AG04449 (cell line): ENCODE results near the genes SUMF1 and EDEM1.

DNA sequence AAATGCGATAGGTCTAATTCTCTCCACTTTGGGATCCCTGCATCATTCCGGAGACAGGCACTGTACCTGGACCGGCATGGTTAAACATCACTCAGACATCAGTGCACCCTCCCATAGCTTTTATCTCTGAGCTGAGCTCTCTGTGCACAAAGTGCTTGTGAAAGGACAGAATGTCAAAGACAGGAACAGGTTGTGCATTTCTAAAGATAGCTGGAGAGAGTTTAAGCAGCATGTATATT, 65.4 kb upstream of the CHL1 start:
- RRBS = no CpG with 5 or more reads among the region's 3 CpGs

- RRBS = no CpG with 5 or more reads among the region's 5 CpGs
Observed at GRCh38 chr3:212452-212942, 15.9 kb downstream of the CHL1 start.

- RRBS = no CpG with 5 or more reads among the region's 3 CpGs
Observed at GRCh38 chr3:232771-233311, 36.3 kb downstream of the CHL1 start.

DNA sequence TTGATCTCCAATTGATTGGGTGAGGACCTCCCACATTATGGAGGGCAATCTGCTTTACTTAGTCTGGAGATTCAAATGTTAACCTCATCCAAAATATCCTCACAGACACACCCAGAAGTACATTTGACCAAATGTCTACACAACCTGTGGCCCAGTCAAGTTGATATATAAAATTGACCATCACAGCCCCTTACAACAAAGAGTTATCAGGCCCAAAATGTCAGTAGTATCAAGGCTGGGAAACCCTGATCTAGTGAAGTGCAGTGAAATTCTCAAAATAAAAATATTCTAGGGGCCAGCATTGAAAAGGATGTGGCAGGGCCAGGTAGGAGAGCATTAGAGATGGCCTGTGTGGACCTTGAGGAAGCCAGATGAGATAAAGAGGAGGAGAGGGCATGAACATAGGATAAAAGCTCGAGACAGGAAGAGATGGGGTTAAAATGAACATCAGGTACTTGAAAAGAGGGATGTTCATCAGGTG, 36.2 kb downstream of the CNTN4 start:
- RRBS = no CpG with 5 or more reads among the region's 1 CpG

DNA sequence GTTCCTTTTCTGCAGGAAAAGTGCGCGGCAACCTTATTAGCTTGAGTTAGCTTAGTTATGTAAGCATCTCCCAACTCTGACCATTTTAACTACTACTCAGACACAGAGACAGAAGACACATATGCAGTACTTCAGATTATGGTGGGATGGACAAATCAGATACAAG, 16.9 kb downstream of the CRBN start:
- RRBS = no CpG with 5 or more reads among the region's 2 CpGs

- RRBS = no CpG with 5 or more reads among the region's 10 CpGs
Observed at GRCh38 chr3:4351378-4352043, 48.3 kb downstream of the SETMAR start.

- RRBS = no CpG with 5 or more reads among the region's 51 CpGs
Observed at GRCh38 chr3:4466672-4467638, at the start of gene SUMF1. SUMF1 (minus strand) TSS chr3:4467269.

DNA sequence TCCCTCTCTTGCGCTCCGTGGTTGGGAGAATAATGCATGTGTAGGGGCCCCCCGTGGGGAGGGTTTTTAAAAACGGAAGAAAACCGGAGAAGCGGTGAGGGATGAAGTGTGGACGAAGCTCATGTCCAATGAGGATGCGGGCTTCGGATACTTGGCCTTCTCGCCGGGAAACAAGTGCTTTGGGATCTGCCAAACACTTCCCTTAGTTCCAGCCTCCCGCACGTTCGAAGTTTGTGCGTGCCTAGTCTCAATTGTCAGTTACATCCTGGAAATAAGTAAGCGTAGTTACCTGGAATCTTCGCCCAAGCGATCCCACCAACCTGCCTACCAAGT, 788 bp downstream of the ITPR1 start:
- RRBS = 6% methylated on average over 7 of the region's 18 CpGs

DNA sequence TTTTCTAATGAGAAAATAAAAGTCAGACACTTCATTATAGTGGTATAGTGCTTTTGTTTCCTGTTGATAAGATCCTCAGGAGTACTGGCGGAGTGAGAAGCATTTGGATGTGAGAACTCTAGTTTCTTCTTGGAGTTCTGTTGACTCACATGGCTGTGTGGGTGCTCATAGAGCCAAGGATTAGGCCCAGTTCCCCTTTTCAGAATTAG, 2.1 kb downstream of the ITPR1 start:
- RRBS = no CpG with 5 or more reads among the region's 1 CpG

- RRBS = no CpG with 5 or more reads among the region's 11 CpGs
Observed at GRCh38 chr3:4533723-4534348, 40.7 kb downstream of the ITPR1 start.

DNA sequence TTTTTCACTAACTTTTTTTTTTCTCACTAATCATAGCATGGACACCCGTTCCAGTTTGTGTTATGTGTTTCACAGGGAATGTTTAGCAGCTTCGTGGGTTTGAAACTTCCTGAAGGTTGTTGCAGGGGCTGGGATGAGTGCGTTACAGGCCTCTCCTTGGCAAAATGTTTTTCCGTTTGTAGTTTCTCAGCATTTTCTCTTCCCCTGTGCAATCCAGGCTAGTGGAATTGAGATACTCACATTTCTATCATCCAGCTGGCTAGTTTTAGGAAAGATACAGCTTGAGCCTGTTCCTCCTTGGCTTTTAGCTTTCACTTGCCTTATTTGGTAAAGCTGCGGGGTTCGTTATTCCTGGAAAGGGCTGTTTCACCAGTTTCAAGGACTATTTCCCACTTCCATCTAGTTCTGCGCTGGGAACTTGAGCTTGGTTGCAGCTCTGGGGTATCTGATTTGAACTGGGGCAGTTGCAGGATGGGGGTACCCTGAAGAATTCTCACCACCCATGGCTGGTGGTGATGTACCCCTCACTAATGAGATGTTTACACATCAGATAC, 90.3 kb downstream of the ITPR1 start:
- RRBS = no CpG with 5 or more reads among the region's 7 CpGs

GRCh38 chr3:4736026-4736980, 242.9 kb upstream of the BHLHE40 start:
- RRBS = no CpG with 5 or more reads among the region's 18 CpGs

DNA sequence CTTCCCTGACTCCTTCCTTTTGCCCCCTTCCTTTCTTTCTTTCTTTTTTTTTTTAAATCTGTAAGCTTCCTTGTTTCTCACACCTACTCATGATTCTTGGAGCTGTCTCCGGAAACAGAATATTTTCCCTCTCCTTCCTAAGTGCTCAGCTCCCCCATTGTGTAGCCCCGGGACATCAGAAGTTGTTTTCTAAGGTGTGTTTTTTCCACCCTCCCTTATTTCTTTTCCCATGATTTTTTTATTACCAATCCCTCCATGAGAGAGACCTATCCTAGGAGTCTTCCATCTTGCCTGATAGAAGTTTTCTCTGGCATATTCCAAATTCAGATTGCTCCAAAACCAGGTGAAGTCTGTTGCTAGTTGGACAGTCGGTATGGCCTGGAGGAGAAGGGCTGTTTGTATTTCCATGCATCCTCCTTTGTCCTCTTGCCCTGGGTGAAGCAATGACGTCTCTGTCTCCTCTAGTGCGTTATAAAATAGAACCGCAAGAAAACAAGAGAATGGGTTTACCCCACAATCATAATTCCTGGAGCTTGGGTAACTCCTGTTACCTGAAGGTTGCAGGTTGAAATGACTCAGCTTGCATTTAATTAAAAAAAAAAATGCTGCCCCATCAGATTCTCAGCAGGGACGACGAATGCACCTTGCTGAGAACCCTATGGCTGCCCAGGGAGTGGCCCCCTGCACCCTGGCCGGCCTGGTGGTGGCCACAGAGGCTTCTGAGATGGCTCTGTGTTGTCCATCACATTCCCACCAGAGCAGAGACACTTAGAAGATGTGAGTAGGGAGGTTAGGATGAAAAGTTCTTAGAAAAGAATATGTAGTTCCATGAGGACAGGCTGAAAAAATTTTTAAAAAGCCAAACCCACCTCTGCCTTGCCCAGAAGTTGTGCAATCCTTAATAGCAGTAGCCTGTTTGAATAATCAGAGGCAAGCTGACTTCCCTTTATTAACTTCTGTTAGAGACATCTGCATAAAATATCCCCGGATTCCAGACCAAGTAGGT, 228.2 kb upstream of the BHLHE40 start:
- RRBS = 64% methylated on average over 1 of the region's 10 CpGs

DNA sequence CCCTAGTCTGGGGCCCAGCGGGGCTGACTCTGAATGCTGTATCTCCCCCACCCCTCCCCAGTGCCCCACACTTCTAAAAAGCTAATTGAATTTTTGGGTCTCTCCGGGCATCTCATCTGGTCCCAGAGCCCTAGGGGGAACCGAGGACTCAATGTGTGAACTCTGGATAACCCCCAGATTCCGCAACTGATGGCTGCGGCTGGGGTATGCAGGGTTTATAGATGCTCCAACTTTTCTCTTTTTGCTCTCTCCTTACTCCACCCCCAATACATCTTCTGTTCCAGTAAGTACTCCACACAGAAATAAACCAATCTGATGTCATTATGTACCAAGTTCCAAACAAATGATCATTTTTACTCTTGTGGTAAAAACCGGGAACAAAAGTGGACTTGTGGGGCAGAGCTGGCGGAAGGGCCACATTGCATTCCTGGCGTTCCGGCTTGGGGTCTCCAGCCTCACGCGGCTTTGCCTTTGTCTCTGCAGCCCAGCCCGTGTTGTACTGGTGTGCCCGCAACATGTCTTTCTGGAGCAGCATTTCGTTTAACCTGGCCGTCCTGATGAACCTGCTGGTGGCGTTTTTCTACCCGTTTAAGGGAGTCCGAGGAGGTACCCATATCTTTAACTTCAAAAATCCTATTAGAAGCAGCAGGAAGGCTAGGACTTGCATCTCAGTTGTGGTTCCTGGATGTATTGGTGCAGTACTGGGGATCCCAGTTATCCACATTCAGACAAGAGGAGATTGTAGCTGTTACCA, 184.5 kb upstream of the BHLHE40 start:
- RRBS = 90% methylated on average over 4 of the region's 18 CpGs

GRCh38 chr3:4825520-4826666, 153.3 kb upstream of the BHLHE40 start:
- RRBS = no CpG with 5 or more reads among the region's 21 CpGs

- RRBS = no CpG with 5 or more reads among the region's 5 CpGs
Observed at GRCh38 chr3:4981668-4982169, 2.5 kb downstream of the BHLHE40 start.

DNA sequence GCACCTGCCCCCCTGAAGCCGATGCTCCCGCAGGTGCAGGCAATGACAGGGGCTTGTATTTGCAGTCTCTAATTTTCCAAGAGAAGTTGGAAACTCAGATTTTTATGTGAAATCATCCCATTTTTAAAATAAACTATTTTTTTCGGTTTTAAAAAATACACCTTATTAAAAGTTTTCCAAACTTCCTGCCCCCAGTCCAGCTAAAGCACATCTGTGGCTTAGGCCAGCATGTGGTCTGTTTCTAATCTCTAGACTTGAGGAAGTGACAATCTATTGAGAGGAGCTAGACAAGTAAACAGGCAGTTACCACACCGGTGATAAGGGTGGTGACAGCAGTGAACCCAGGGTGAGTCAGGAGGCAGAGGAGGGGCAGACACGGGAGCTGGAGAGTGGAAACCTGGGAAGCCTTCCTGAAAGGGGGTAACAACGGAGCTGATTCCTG, 37.2 kb downstream of the BHLHE40 start:
- RRBS = no CpG with 5 or more reads among the region's 6 CpGs

GRCh38 chr3:5017574-5018493, 38.6 kb downstream of the BHLHE40 start:
- RRBS = no CpG with 5 or more reads among the region's 16 CpGs

DNA sequence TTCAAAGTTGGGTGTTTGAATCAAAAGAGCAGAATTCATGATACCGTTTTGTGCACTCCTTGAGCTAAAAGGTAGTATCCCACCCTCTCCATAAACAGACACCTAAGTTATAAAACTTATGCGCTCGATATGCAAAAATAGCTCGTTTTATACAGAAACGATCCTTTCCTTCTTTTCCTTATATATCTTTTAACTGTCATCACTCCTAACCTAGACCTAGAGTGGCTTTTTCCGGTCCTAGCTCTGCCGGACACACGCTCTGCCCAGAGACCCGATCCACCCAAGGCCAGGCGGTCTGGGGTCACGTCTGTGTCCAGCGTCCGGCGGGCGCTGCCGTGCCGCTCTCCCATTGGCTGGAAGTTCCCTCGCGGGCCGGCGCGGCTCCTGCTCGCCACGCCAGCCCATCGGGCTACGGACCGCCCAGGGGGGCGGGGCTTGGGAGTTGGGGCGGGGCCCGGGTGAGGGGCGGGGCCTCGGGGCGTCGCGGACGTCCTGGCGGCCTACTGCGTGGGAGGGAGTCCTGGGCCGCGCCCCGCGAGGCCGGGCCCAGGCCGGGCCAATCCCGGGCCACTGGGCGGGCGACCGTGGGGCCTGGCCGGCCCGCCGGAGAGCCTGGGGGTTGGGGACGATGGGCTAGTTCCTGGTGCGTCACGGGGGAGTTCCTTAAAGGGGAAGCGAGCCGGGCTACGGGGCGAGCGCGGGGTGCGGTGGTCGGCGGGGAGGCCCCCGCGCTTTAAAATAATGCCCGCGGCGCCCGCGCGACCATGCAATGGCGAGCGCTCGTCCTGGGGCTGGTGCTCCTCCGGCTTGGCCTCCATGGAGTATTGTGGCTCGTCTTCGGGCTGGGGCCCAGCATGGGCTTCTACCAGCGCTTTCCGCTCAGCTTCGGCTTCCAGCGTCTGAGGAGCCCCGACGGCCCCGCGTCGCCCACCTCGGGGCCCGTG, at the start of gene EDEM1:
Gene EDEM1 (plus strand): TSS at position 666 of the 944 bp plus-strand sequence.
- RRBS = 2% methylated on average over 39 of the region's 88 CpGs

- RRBS = no CpG with 5 or more reads among the region's 13 CpGs
Observed at GRCh38 chr3:5196947-5198273, 9.9 kb downstream of the EDEM1 start.